SJCRH30 (cell line): ENCODE results near the genes REG1A, REG3A, TCF7L1 and CAPG.

DNA sequence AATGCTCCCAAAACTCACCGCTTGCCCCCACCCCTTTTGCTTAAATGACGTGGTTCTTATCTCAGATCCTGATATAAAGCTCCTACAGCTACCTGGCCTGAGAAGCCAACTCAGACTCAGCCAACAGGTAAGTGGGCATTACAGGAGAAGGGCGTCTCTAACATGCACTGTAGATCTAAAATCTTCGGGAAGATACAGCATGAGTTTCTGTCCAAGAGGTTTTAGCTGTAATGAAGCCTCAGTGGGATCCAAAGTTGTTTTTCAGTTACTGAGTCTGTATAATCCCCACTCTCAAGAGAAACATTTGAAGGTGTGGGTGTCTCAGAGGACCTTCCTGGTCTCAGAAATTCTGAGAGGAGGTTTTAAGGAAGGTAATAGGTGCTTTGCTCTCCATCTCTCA lies at the start of gene REG1A:
Gene REG1A, plus strand, starts transcription at position 101 of the 400 bp plus-strand sequence.
- RAMPAGE, long total RNA = no peak

GRCh38 chr2:79159130-79159810 lies at the start of gene REG3A:
TSS of gene REG3A (minus strand) at chr2:79159753.
- RAMPAGE, long total RNA = no peak

DNA sequence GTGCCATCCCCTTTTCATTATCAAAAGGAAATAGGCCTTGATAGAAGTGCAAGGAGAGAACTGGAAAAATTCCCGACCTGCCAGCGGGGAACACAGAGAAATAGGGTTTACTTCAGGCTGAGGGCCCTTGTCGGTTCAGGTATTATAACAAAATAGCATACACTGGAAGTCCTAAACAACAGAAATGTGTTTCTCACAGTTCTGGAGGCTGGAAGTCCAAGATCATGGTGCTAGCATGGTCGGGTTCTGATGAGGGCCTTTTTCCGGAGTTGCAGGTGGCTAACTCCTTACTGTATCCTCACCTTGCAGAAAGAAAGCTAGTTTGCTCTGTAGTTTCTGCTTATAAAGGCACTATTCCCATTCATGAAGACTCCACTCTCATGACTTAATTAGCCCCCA lies 215.7 kb upstream of the LRRTM1 start:
- RAMPAGE, long total RNA = no peak

GRCh38 chr2:84686900-84687359 lies 170.6 kb downstream of the DNAH6 start:
- RAMPAGE, long total RNA = no peak

GRCh38 chr2:84881691-84882110 lies 817 bp upstream of the TRABD2A start:
- RAMPAGE, long total RNA = no peak

- RAMPAGE, long total RNA = no peak
Observed at GRCh38 chr2:84888737-84889403, 8.0 kb upstream of the TRABD2A start.

DNA sequence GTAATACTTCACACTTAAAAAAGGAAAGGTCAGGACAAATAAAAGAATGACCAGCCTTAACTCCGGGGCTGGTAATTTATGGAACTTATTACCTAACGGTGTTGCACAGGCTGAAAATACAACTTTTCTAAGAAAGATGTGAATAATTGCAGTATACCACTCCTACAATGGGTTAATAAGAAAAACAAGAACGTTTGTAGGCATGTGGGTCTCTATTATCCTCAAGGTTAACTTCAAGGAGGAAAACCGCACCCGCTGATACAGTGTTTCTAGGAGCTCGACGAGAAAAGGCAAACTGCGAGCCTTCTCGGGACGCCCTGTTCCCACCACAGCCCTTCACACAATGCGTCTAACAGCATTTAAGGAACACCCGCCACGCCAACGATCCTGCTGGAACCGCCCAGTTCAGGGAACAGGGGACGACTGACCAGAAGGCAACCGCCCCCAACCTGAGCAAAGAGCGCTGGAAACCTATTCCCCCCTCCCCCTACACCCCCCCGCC lies 825 bp upstream of the TMSB10 start:
- RAMPAGE, long total RNA = no peak

GRCh38 chr2:84941175-84941384 lies 29.9 kb upstream of the KCMF1 start:
- RAMPAGE, long total RNA = no peak

GRCh38 chr2:85047435-85048228 lies 76.7 kb downstream of the KCMF1 start:
- RAMPAGE, long total RNA = no peak

DNA sequence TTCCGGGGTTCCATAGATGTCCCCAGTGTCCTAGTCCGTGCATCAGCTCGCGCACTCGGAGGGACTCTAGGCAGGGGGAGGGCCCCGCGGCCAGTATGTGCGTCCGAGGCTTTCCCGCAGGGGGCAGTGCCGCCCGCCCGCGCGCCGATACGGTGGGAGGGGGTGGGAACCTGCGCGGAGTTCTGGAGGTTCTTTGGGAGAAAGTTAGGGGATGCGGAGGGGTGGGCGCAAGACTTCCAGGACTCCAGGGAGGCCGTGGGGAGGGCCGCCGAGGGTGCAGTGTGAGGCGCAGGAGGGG lies 355 bp upstream of the TCF7L1 start:
- RAMPAGE, long total RNA = no peak

DNA sequence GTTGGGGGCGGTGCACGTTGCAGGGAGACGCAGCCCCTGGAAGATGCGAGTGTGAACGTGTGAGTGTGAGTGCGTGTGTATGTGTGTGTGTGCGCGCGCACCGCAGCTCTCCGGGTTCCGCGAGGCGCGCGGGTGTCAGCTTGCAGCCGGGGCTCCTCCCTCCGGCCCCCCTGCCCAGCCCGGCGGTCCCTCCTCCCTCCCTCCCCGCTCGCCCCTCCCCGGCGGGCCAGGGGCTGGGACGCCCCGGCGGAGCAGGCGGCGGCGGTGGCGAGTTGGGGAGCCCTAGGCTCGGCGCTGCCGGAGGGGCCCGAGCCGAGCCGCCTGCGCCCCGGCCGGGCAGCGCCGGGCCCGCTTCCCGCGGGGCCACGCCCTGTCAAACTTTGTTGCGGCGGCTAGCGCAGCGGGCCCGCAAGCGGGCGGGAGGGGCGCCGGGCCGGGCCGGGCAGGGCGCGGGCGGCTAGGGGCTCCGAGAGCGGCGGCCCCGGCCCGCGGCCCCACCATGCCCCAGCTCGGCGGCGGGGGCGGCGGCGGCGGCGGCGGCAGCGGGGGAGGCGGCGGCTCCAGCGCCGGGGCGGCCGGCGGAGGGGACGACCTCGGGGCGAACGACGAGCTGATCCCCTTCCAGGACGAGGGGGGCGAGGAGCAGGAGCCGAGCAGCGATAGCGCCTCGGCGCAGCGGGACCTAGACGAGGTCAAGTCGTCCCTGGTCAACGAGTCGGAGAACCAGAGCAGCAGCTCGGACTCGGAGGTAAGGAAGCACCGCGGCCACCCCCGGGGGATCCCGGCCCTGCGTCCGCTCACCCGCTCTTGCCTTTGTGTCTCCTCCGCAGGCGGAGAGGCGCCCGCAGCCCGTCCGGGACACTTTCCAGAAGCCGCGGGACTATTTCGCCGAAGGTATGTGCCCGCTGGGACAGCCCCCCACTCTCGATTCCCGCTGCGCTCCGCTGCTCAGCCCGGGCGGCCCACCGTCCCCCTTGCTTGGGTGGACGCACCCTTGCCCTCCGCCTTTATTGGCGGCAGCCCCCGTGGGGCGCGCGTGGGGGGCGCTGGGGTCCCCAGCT lies at the start of gene TCF7L1:
Gene TCF7L1, plus strand, starts transcription at position 207 of the 1,061 bp plus-strand sequence.
- RAMPAGE, long total RNA = no peak

- RAMPAGE, long total RNA = no peak
Observed at GRCh38 chr2:85155129-85155440, 21.9 kb downstream of the TCF7L1 start.

DNA sequence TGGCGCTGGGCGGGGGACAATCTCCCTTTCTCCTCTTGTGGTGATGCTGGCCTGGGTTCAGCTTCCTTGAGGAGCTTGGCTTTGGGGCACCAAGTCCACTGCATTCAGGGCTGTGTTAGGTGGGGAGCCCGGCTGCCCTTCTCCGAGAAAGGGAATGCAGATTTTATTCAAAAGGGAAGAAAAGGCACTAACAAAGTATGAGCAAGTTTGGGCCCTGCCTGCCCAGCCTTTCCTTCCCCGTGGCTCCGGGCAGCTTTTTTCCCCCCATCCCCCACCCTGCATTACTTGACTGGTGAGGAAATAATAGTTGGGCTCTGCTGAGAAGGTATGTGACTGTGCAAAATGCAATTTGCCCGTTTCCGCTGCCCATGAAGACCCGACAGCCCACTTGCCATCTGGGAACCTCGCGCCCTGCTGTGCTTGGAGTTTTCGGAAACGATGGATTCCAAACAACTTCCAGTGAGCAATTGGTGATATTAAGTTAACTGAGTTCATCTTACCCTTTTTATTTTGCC lies 82.9 kb downstream of the TCF7L1 start:
- RAMPAGE, long total RNA = no peak

DNA sequence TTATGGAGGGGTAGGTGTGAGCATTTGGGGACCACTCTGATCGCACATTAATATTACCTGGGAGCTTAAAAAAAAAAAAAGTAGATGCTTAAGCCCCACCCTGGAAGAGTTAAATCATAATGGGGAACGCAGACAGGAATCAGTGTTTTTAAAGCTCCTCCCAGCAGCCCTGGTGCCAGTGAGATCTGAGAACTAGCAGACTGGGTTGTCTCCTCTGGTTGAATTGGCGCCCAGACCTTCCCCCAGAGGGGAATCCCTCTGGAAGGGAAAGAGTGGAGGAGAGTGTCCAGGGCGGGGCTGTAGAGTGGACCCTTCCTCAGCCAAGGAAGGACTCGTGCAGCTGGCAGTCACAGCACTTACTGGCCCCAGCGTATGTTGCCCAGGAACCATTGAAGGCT lies 62.6 kb downstream of the TGOLN2 start:
- RAMPAGE, long total RNA = no peak

GRCh38 chr2:85276441-85276894 lies 51.3 kb downstream of the TGOLN2 start:
- RAMPAGE, long total RNA = no peak

GRCh38 chr2:85308843-85309517 lies 18.8 kb downstream of the TGOLN2 start:
- RAMPAGE, long total RNA = no peak

- RAMPAGE, long total RNA = no peak
Observed at GRCh38 chr2:85320221-85320869, 7.4 kb downstream of the TGOLN2 start.

DNA sequence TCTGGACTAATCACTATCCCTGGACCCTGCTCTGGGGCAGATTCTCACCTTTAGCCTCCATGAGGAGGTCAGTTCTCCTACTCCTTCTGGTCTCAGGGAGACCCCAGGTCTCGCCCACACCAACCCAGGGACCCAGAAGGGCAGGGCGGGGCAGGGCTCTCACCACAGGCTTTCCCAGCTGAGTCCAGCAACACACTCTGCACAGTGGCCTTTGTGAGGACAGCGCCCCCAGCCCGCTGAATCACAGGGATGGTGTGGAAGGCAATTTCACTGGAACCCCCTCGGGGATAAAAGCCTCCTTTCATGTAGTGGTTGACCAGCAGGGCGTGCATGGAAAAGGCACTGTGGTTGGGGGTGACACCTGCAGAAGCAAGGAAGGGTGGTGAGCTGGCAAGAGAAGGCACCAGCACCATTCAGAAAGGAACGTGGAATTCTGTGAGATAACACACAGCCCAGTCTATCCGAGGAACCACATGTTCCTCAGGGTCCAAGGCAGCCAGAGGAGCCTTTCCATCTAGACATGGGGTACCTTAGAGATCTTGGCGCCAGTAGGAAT lies 5.0 kb downstream of the RETSAT start:
- RAMPAGE, long total RNA = no peak

GRCh38 chr2:85376744-85377099 lies 22.2 kb downstream of the ELMOD3 start:
- RAMPAGE, long total RNA = no peak

DNA sequence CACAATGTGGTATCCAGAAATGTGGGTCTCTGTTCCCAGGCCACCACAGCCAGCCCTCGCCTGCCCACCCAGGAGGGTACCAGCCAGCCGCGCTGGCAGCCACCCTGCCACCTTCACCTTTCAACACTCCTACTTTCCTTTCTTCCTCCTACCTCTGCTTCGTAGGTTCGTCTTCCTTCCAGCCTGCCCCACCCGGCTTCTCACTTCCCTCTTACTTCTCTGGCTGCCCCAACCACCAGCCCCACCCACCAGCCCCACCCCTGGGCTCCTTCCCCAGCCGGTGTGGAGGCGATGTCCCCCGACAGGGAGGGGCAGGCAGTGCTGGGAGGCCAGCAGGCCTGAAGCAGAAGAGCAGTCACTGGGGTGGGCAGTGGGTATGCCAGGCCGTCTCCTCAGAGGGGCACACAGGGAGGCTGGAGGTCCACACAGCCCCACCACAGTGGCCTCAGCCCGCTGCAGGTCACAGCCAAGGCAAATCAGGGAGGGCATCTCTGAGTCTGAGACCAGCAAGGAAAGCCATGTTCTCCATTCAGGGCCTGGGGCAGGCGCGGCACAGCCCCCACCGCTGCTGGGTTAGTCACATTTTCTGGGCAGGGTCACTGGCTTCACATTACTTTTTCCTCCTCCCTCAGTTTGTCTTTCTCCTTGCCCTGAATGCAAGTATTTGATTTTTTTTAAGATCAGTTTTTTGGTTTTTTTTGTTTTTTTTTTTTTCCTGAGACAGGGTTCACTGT lies at the start of gene CAPG:
Gene CAPG, minus strand, starts transcription at position 202 of the 734 bp plus-strand sequence.
- RAMPAGE, long total RNA = no peak